GM12891 (cell line): ENCODE results near the gene OSBP2.

DNA sequence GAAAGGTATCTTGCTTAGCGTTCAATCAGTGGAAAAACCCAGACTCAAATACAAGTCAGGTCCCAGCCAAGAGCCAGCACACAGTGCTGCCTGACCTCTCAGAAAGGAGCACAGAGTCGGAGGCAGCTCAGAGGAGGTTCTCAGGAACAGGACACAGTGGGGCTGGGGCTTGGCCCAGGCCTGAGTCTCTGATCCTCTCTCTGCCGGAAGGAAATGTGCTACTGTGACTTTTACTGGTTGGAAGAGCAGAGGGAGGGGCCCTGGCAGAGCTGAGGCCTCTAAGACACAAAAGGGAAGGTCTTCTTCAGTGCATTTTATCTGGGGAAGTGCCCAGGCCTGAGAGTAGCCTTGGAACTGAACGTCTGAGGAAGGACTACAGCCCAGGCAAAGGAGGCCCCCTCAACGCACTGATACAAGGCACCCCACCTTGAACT, 16.2 kb upstream of the CASTOR1 start:
- RRBS, result no CpG with 5 or more reads among the region's 5 CpGs

GRCh38 chr22:30307104-30307320, 17.7 kb upstream of the CASTOR1 start:
- RRBS, result no CpG with 5 or more reads among the region's 2 CpGs

- RRBS, result no CpG with 5 or more reads among the region's 10 CpGs
Measured at GRCh38 chr22:30379220-30379811, 7.9 kb downstream of the RNF215 start.

DNA sequence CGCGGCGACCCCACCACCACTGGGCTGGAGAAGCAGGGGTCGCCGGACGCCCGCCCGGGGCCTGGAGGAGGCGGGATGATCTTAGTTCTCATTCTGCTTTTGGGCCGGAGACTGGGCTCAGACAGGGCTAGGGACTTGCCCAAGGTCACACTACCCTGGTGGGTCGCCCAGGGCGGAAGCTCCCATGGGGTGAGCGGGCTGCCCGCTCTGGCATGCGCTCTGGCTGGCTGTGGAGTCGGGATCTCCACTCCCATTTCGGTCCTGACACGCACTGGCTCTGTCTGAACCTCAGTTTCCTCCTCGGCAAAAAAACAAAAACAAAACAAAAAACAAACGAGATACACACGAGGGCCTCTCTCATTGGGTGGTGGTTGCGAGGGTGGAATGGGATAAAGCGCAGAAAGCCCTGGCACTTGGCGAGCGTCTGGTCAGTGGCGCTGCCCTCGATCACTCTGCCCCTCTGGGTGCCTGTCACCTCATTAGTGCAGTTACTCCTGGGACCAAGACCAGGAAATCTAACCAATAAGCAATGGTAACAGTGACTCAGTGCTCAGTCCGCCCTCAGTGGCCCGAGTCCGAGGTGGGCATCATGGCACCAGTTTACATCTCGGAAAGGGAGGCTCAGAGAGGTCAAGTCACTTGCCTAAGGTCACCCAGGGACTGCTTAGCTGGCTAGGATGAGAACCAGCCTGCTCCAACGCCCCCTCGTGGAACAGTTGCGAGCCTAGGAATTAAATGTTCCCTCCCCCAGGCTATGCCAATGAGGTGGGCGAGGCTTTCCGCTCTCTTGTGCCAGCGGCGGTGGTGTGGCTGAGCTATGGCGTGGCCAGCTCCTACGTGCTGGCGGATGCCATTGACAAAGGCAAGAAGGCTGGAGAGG, 638 bp downstream of the MTFP1 start:
- RRBS, result 0% methylated on average over 2 of the region's 41 CpGs

GRCh38 chr22:30474943-30475621, 3.3 kb upstream of the SEC14L3 start:
- RRBS, result no CpG with 5 or more reads among the region's 8 CpGs

DNA sequence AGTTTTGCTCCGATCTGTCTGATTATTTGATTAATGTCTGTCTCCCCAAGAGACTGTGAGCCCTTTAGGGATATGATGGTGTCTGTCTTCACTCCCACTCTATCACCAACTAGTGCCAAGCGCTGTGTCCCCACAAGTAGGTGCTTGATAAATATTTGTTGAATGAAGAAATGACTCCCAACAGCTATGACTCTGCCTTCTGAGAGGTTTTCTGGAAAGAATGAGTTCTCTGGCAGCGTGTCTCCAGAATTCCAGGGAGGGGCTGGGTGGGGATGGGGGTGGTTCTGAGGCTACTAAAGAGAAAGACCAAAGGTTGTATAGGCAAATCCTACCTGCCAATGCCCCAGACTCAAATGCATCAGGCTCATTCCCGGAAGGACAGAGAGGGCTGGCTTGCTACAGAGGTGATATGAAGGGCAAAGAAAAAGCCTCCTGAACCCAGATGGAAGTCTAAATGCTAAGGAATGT, 2.0 kb downstream of the DUSP18 start:
- RRBS, result no CpG with 5 or more reads among the region's 4 CpGs

GRCh38 chr22:30694665-30695571, at the start of gene OSBP2:
TSS of gene OSBP2 (plus strand) at chr22:30694874.
- RRBS, result 3% methylated on average over 36 of the region's 95 CpGs

DNA sequence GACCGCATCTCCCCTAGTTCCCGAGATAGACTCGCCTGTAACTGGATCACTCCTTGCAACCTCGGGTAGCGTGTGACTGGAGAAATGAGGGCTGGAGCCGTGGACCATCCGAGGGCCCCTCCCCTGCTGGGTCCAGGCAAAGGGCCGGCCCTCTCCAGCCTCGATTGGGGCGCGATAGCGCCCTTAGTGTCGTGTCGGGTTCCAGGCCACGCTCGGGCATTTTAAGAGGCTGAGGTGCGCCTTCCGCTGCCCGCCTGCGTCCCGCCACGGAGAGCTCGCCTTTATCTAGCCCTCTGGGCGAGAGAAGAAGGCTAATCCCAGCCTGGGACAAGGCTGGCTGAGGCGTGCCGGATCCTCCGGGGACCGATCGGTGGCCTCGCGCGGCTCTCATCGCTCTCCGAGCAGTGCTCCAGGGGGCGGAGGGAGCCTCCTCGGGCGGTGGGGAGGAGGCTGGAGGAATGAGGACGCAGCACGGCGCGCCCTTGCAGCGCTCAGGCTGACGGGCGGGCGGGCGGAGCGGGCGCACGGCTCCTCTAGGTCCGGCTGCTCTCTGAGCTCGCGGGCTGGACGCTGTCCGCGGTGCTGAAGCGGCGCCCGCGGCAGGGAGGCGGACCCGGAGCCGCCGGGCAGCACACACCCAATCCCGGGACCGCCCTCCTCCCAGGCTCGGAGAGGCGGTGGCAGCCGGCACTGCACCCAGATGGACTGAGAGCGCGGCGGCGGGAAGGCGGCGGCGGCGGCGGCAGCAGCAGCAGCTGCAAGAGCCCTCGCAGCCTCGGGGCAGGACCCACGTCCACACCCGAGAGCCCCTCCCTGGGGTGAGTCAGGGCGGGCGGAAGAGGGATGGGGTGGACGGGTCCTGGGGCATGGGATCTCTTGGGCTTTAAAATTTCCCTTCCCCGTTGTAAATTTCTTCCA, 107.9 kb downstream of the OSBP2 start:
- RRBS, result 6% methylated on average over 15 of the region's 85 CpGs

- RRBS, result 2% methylated on average over 9 of the region's 22 CpGs
Measured at GRCh38 chr22:30969141-30969350, 472 bp upstream of the MORC2 start.

DNA sequence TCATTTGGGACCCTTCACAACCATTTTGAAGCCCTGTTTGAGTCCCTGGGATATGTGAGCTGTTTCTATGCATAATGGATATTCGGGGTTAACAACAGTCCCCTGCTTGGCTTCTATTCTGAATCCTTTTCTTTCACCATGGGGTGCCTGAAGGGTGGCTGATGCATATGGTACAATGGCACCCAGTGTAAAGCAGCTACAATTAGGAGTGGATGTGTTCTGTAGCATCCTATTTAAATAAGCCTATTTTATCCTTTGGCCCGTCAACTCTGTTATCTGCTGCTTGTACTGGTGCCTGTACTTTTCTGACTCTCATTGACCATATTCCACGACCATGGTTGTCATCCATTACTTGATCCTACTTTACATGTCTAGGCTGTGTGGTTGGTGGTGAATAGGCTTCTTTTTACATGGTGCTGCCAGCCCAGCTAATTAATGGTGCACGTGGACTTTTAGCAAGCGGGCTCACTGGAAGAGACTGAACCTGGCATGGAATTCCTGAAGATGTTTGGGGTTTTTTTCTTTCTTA, 1.8 kb upstream of the MORC2 start:
- RRBS, result no CpG with 5 or more reads among the region's 5 CpGs

DNA sequence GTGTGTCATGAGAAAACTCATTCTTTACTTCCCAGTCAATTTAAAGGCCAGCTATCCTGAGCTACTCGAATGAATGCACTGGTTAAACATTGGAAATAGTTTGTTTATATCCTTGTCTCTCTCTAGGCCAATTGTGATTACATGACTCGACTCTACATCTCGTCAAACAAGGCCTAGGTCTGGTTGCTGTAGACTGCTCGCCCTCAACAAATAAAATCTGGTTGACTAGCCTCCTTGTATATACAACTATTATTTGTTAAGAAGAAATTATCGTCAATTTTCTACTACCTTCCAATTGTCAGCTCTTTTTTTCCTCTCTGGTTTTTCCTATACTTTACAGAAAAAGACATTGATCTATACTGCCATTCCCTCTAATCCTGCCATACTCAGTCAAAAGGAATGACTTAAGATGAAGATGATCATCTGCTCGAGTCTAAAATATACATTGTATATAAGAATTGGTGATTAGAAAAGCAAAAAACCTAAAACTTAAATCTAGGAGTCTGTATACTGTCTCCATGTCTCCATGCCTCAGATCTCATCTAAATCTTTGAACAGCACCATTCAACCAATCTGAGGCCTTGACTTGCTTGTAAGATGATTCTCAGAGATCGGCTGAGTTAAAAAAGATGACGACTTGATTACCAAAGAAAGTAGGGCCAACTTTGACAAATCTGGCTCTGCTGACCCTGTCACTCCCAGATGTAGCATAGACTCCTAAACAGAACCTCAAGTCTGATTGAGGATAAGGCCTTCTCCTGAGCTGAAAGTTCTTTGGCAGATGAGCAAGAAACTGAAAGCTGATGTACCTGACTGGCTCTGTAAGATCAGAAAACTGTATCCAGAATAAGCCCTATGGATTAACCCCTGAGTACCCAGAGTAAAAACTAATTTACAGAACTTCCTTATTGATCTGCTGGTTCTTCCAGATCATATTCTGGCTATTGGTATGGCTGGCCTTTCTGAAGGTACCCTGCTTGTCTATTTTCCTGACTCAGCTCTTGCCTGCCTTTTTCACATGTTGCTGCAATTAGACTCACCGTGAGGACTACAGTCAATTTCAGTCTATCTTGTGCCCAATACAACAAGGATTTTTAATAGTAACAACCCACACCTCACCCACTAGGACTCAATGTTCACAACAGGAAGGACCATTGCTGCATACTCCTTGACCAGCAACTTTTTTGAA, 8.5 kb upstream of the MORC2 start:
- RRBS, result no CpG with 5 or more reads among the region's 9 CpGs

- RRBS, result no CpG with 5 or more reads among the region's 13 CpGs
Measured at GRCh38 chr22:31044161-31044729, 36.9 kb upstream of the SMTN start.

- RRBS, result 92% methylated on average over 4 of the region's 14 CpGs
Measured at GRCh38 chr22:31093041-31093558, 12.0 kb downstream of the SMTN start.

GRCh38 chr22:31127180-31127726, 4.5 kb downstream of the INPP5J start:
- RRBS, result no CpG with 5 or more reads among the region's 17 CpGs

- RRBS, result no CpG with 5 or more reads among the region's 4 CpGs
Measured at GRCh38 chr22:31130796-31131318, 8.1 kb downstream of the INPP5J start.

- RRBS, result no CpG with 5 or more reads among the region's 5 CpGs
Measured at GRCh38 chr22:31140793-31141178, 478 bp upstream of the PLA2G3 start.

DNA sequence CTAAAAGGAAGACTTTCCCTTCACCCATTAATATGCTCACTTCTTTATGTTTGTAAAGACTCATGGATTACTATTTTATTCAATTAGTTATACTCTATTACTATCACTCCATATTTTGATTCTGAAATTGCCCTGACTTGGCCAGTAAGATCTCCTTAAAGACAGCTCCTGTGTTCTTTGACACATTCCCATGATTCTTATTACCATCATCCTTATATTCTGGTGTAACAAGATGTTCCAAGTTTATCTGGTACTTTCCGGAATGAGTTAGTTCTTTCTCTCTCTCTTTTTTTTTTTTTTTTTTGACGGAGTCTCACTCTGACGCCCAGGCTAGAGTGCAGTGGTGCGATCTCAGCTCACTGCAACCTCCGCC, 570 bp upstream of the RNF185 start:
- RRBS, result no CpG with 5 or more reads among the region's 5 CpGs

DNA sequence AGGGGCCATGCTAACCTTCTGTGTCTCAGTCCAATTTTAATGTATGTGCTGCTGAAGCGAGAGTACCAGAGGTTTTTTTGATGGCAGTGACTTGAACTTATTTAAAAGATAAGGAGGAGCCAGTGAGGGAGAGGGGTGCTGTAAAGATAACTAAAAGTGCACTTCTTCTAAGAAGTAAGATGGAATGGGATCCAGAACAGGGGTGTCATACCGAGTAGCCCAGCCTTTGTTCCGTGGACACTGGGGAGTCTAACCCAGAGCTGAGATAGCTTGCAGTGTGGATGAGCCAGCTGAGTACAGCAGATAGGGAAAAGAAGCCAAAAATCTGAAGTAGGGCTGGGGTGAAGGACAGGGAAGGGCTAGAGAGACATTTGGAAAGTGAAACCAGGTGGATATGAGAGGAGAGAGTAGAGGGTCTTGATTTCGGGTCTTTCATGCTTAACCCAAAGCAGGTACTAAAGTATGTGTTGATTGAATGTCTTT, 10.7 kb downstream of the LIMK2 start:
- RRBS, result no CpG with 5 or more reads among the region's 4 CpGs

GRCh38 chr22:31271485-31272090, 20.7 kb downstream of the PIK3IP1 start:
- RRBS, result no CpG with 5 or more reads among the region's 3 CpGs

DNA sequence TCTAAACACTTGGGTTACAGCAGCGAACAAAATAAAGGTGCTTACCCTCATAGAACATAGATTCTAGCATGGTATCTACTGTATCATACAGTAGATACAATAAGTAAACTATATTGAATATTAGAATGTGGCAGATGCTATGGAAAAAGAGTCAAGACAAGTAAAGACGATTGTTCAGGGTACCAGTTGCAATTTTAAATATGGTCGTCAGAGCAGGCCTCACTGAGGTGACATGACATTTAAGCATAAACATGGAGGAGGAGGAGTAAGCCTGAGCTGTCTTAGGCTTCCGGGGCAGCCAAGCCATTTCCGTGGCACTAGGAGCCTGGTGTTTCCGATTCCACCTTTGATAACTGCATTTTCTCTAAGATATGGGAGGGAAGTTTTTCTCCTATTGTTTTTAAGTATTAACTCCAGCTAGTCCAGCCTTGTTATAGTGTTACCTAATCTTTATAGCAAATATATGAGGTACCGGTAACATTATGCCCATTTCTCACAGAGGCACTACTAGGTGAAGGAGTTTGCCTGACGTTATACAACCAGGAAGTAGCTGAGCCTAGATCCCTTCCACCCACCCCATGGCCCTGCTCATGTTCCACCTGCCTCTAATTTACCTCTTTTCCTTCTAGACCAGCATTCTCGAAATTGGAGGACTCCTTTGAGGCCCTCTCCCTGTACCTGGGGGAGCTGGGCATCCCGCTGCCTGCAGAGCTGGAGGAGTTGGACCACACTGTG, 14.5 kb downstream of the PIK3IP1 start:
- RRBS, result no CpG with 5 or more reads among the region's 10 CpGs